GM19239 (cell line): ENCODE results near the genes HDHD2, IER3IP1 and CTIF.

DNA sequence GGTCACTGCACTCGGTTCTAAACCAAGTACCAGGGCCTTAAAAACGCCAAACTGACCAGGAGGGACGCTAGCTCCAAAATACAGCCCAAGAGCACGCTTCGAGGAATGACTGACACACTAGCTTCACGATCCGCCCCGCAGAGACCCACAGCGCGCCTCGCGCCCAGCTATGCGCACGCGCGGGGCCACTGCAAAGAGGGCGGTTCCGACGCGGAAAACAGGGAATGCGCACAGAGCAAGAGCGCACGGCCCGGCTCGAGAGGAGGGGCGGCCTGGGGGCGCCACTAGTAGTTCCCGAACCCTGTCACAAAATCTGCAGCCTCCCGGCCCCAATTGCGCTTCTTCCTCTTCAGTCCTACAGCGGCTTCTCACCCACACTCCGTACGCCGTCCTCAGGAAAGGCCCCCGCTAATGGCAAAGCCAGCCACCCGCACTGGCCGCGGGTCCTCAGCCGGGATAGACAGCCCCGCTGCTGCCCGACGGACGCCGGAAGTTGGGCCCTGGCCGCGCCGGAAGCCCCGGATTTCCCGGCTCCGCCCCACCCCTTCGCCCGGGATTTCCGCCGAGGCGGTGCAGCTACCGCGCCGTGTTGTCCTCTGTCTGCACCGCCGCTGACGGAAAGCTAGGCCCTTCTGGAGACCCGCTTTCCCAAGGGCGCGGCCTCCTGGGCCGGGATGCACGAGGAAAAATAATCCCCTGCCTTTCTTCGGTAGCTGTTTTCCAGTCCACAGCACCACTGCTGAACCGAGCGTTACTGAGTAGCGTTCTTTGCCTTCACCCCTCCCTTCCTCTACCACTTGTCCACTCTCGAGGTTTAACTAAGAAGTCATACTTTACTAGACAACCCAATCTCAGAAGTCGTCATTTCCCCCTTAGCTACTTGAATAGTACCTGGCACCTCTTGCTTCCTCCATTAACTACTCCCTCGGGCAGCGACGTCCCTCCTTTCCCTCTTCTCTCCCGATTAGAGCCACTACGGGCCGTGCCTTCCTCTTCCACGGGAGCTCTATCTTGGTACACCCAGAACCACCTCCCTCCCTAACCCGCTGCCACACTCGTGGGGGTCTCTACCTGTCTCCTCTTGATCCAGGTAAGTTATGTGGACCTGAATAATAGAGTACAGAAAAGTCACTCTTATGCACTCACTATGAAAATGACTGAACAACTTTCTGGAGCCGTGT lies at the start of gene HDHD2:
HDHD2 (minus strand) TSS at position 495 of the 1,181 bp plus-strand sequence.
- RRBS: 2% methylated on average over 11 of the region's 82 CpGs

GRCh38 chr18:47175491-47176610 lies at the start of gene IER3IP1:
IER3IP1 (minus strand) TSS chr18:47176364.
- RRBS: 4% methylated on average over 17 of the region's 69 CpGs

- RRBS: 13% methylated on average over 11 of the region's 59 CpGs
These were observed 11.9 kb upstream of the SKOR2 start for GRCh38 chr18:47263159-47264027.

GRCh38 chr18:47423080-47423502 lies 171.6 kb upstream of the SKOR2 start:
- RRBS: no CpG with 5 or more reads among the region's 3 CpGs

DNA sequence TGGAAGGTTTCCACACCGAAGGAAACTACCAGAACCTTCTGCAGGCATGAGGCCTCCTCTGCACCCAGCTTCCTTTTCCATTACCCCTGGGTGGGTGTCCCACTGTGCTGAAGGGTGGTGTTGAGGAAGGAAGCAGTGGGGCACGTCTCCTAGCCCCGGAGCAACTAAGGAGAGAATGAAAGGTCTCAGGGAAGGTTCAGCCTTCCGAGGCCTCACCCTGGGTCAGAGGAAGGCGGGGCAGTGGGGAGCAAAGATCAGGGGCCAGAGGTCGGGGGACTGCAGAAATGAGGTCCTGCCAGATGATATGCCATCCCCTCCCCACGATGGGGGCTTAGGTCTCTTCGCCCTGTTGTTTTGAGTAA lies 153.5 kb upstream of the SMAD2 start:
- RRBS: no CpG with 5 or more reads among the region's 8 CpGs

DNA sequence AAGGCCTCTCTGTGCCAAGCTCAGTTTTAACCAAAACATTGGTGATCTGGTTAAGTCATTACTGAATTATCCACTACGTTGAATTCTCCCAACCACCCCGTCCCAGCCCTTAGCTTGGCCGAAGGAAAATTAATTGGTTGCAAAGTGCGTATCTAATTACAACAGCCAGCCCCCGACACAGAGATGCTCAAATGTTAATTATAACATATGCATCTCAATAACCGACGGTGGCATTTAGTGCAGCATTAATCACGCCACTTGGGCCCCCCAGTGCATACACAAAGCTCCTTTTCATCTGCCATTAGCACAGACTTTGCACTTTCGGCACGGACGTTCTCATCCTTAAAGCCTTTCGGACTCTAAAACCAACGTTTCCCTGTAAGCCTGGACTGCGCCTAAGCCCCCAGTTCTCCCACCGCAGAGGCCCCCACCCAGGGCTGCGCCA lies 440 bp upstream of the CTIF start:
- RRBS: no CpG with 5 or more reads among the region's 16 CpGs

GRCh38 chr18:48538814-48539414 lies at the start of gene CTIF:
CTIF (plus strand) TSS chr18:48539031.
- RRBS: no CpG with 5 or more reads among the region's 42 CpGs

DNA sequence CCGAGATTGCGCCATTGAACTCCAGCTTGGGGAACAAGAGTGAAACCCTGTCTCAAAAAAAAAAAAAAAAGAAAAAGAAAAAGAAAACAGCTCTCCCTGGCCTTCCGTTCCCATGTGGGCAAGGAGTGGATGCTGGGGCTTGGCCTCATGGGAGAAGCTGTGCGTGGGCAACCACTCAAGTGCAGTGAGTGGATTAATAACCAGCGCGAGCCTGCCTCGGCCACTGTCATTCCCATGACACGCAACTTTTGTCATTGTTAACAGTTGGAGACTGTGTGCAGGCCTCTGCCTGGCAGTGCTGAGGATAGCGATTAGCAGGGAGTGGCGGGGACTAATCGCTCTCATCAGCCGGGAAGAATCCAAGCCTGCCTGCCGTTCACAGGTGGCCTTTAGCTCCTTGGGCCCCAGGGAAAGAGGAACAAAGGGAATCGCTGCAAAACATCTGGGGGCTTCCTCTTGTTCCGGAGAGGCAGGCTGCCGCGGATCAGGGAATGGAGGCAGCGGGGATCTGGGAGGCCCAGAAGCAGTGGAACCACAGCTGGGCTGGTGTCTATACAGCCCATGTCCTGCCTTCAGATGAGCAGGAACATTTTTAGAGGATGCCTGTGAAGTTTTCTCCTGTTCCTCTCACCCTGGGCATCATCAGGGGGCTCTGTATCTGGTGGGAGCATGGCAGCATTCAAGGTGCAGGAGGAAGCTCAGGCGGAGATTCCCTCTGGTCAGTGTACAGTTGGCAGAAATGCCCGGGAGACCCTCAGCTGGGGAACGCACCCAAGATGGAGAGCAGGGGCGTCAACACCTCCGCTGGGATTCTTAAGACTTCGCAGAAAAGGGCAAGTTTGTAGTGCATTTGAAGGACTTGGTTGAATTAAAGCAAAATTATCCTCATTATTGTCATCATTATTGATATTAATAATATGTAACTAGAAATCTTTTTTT lies 53.9 kb downstream of the CTIF start:
- RRBS: 90% methylated on average over 2 of the region's 24 CpGs

DNA sequence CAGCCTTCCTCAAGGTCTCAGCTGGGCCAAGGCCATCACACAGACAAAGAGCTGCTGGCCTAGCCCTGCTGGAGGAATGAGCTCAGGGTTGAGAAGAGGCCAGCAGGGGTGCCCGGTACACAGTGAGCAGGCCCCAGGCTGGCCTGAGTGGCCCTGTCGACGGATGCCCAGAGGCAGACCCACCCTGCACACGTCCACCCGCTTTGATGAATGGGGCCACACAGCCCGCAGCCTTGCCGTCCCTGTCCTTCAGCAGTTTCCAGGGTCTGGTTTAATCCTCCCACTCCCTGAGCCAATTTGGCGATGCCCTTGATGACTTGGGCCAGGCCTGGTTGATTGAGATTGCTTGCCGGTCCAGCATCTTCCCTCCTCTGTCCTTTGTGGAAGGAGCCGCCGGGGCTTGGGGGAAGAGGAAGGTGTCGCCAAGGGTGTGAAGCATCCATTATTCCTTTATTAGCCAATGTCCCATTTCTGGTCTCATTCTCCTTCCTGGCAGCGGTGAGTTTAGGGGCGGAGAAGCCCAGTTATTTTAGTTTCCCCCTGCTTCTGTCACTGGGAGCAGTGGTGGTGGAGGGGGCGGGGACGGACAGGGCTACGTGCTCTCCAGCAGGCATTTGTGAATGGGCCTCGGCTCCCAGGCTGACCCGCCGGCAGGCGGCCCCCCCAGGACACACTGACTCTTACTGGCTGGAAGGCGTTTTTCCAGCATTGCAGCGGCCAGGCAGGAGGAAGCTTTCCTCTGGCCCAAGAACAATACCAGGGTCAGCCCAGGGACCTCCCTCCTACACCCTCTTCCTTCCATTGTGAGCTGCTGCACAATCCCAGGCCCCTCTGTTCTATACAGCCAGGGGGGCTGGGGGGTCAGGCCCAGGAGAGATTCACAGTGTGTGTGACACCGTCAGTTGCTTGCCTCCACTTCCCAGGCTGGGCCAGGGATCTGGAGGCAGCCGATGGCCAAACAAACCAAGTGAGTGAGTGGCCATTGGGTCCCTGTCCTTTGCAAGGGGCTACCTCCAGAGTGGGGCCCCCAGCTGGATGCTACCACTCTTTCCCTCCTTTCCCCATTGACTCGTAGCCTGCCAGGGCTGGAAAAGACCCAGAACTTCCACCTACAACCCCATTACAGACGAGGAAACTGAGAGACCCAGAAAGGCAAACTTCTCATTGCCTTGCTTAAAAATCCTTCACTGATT lies 141.9 kb downstream of the CTIF start:
- RRBS: no CpG with 5 or more reads among the region's 27 CpGs

GRCh38 chr18:48742803-48743511 lies 204.1 kb downstream of the CTIF start:
- RRBS: 57% methylated on average over 2 of the region's 11 CpGs

GRCh38 chr18:48750493-48750984 lies 200.2 kb downstream of the SMAD7 start:
- RRBS: 46% methylated on average over 2 of the region's 10 CpGs

DNA sequence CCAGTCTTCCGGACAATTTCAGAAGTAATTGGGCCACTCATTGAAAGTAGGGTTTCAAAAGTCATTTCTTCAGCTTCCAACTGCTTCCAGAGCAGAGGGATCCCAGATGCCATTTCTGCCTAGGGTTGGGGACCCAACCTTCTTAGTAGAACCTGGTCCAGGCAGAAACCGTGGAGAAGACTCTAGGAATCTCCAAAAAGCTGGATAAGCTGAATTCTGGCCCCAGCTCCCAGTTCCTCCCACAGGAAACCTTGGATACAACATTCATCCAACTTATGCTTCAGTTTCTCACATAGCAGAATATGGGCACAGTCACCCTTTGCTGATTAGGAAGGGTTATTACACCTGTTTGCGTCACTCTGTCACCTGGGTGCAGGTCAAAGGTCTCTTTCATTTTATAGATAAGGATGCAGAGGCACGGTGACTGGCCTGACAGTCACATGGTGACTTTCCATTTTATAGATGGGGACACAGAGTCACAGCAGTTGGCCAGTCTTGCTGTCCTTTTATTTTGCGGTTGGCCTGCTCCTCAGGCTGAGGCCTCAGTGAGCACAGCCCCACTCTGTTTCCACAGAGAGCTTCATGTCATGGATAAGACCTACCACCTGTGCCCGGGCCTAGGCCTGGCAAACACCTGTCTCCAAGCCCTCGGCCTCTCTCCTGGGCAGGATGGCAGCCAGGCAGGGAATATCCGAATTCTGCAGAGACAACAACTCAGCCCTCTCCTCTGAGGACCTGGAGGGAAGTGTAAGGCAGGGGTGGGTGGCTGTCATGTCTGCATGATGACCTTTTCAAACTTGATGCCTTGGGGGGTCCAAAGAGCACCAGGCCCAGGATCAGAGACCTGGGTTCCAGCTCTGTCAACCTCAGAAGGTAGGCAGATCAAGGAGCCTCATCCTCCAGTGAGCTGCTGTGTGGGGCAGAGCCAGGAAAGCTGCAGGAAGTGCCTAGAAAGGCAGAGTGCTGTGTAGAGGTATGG lies 148.8 kb downstream of the SMAD7 start:
- RRBS: no CpG with 5 or more reads among the region's 8 CpGs

DNA sequence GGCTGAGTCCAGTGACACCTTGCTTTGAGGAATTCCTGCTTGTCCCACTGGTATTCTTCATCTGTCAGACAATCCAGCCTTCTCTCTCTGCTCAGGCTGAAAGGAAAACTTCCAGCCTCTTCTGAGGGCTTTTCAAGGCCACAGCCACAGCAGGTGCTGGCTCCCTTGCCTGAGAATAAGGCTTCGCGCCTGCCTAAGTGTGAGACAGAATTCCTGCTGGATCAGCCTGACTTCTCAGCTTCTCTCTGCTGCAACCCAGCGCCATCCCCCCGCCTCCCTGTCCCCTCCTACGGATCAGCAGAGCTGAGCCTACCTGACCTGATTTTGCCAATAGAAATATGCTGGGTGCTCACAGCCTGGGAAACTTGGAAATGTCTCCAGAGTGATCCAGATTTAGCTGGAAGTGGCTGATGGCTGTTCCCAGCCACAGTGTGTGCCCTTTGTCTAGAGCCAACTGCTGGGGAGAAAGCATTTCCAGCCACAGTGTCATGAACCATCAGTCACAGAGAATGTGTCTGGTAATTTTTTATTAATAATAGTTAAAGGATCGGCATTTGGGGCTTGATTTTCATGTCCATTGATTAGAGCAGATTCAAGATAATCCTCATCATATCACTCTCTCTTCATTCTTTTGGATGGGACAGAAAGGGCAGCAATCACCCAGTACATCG lies 147.8 kb downstream of the SMAD7 start:
- RRBS: no CpG with 5 or more reads among the region's 7 CpGs

GRCh38 chr18:48818823-48819897 lies 131.6 kb downstream of the SMAD7 start:
- RRBS: no CpG with 5 or more reads among the region's 24 CpGs

DNA sequence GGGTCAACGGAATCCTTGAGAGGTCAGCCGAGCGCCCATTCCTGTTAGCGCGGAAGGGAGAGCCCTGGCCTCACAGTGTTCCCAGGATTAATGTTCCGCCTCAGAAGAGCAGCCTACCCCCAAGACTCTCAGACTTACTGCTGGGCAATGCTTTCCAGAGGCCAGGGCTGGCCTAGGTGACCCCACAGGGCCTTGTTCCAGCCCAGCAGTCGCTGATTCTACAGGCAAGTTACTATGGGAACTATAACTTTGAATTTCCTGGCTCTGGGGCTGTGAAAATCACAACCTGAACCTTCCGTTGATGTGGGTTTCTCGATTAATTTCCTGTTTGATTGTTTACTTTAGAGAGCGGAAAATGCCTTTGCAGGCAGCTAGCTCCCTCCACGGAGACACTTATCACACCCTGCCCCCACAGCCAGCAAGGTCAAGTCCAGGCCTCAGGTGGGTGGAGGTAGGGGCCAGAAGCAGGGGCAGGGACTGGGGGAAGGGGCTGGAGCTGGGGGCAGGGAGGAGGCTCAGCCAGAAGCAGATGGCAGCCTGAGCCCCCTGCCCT lies 108.2 kb downstream of the SMAD7 start:
- RRBS: no CpG with 5 or more reads among the region's 11 CpGs

- RRBS: no CpG with 5 or more reads among the region's 11 CpGs
These were observed 47.6 kb downstream of the SMAD7 start for GRCh38 chr18:48902975-48903831.

DNA sequence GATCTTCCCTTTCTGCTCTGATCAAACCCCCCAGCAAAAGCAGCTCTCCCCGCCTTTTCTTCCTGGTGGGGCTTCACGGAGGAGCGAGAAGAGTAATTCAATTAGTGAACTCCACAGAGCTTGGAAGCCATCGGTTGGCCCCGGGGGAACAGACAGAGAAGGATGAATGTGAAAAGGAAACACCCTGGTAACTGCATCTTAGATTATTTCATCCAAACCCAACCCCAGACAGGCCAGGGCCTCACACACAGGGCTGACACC lies 18.3 kb downstream of the SMAD7 start:
- RRBS: no CpG with 5 or more reads among the region's 5 CpGs

GRCh38 chr18:48937285-48938390 lies 13.1 kb downstream of the SMAD7 start:
- RRBS: no CpG with 5 or more reads among the region's 13 CpGs

GRCh38 chr18:48947524-48947976 lies 3.2 kb downstream of the SMAD7 start:
- RRBS: no CpG with 5 or more reads among the region's 3 CpGs

- RRBS: no CpG with 5 or more reads among the region's 19 CpGs
These were observed 80.9 kb upstream of the SMAD7 start for GRCh38 chr18:49031458-49032194.